AG09319 (cell line): ENCODE measurements around a stretch of chr11.

DNA sequence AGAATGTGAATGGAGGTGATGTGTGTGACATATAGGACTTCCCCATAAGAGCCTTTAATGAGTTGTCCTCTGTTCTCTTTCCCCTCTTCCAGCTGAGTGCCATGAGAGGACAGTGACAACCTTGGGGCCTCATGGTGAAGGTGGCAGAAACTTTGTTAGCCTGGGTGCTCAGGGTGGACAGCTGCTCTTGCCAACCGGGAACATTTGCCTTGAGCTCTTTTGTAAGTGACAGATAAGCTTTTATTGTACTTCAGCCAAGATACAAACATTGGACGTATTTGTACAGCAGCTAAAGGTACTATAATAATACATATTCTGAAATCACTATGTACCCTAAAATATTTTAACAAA lies 33.0 kb upstream of the PLET1 start:
- RRBS = no CpG with 5 or more reads among the region's 2 CpGs

- RRBS = no CpG with 5 or more reads among the region's 19 CpGs
Measured at GRCh38 chr11:112784489-112785058, 176.6 kb upstream of the NCAM1 start.

GRCh38 chr11:112950192-112950568 lies 11.0 kb upstream of the NCAM1 start:
- RRBS = no CpG with 5 or more reads among the region's 3 CpGs

DNA sequence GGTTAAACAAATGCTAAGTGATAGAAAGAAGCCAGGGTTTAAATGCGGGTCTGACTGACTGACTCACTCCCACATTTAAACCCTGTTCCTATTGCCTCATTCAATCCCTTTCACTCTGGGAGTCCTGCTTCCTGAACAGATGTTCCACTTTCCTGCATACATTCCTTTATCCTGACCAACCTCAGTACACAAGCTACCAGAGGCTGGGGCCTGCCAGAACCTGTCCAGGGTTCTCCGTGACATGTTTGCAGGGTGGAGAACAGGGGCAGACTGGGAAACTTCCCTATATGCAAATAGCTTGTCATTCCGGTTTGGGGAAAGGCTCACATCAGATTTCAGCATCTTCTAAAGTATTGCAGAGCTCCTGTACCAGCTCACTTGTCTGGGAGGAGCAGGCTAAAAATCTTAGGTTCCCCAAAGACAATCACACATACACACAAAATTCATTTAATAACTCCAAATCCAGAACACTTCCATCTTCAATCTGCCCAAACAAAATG lies 3.0 kb upstream of the ANKK1 start:
- RRBS = no CpG with 5 or more reads among the region's 3 CpGs

DNA sequence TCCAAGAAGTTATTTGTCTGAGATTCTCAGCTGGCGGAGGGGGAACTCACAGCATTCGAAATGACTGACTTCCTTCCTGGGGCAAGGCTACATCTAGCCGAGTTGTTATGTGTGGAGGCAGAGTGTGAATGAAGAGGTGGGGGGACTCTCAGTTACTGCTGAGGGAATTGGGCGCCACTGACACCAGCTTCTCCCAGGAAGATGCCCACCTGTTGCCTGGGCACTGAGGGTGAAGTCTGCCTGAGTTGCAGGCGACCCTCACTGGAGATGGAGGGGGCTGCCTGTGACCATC lies 5.9 kb downstream of the HTR3A start:
- RRBS = no CpG with 5 or more reads among the region's 5 CpGs

GRCh38 chr11:114057963-114058329 lies 1.6 kb upstream of the ZBTB16 start:
- RRBS = no CpG with 5 or more reads among the region's 9 CpGs

DNA sequence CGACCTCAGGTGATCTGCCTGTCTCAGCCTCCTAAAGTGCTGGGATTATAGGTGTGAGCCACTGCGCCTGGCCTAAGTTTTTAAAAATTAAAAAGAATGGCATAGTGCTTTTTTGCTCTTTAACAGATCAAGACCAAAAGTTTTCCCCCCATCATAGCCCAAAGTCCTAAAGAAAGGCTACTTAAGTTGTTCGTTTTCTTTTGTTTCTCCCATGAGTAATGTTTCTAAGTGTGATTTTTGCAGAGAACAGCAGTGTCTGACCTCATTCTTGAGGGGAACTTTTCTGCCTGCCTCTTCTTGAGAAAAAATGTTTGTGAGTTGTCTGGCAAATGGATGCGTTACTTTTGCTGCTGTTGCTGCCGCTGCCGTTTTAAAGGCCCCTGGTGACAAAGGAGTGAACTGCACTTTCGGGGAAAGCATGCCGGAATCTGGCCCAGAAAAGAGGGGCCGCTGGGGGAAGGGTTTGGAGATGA lies 16.2 kb downstream of the ZBTB16 start:
- RRBS = no CpG with 5 or more reads among the region's 9 CpGs

- RRBS = no CpG with 5 or more reads among the region's 9 CpGs
Measured at GRCh38 chr11:114085877-114086641, 26.5 kb downstream of the ZBTB16 start.

DNA sequence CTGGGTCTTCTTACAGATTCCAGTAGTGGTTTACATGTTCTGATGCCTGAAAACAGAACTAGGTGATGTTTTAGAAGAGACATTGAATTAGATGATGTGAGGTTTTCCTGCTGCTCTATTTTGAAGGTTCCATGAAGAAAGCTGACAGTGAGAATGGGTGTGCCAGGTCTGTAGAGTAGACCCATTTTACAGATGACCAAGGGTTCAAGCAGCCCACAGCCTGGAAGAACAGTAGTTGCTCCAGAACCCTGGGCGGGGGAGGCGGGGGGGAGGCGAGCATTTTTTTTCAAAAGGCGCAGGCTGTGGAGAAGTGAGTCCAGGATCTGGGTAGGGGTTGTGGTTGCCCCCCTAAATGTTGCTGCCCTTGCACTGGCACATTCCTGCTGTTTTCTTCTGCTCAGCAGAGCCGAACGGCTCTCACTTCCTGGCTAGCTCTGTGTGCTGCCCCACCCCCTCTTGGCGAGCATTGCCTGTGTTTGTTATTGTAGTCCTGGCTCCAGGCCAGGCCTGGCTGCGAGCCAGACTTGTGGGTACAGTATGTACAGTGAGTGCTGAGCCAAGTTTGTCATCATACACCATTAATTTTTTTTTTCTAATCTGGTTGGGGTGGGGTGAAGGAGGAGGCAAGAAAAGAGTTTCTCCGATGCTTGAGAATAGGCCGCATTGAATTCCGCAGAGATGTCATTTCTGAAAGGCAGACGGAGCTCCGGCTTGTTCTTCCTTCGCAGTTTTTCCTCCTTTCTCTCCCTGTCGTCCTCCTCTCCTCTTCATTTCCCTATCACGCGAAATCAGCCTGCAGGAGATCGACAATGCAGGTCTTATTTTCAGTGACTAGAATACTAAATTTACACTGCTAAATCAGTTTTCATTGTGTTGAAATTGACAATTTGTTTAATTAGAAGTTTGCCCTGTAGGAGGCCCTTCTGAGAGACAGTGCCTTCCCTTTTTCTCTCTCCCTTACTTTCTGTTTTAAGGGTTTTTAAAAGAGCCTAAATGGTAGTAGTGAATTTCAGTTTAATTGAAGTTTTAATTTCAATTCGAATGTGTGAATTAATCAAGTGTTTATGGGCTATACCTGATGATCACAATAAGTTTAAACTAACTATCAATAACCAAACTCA lies 100.5 kb downstream of the ZBTB16 start:
- RRBS = no CpG with 5 or more reads among the region's 19 CpGs

GRCh38 chr11:114165212-114165792 lies 105.8 kb downstream of the ZBTB16 start:
- RRBS = no CpG with 5 or more reads among the region's 2 CpGs

GRCh38 chr11:114168624-114169224 lies 109.2 kb downstream of the ZBTB16 start:
- RRBS = no CpG with 5 or more reads among the region's 4 CpGs

DNA sequence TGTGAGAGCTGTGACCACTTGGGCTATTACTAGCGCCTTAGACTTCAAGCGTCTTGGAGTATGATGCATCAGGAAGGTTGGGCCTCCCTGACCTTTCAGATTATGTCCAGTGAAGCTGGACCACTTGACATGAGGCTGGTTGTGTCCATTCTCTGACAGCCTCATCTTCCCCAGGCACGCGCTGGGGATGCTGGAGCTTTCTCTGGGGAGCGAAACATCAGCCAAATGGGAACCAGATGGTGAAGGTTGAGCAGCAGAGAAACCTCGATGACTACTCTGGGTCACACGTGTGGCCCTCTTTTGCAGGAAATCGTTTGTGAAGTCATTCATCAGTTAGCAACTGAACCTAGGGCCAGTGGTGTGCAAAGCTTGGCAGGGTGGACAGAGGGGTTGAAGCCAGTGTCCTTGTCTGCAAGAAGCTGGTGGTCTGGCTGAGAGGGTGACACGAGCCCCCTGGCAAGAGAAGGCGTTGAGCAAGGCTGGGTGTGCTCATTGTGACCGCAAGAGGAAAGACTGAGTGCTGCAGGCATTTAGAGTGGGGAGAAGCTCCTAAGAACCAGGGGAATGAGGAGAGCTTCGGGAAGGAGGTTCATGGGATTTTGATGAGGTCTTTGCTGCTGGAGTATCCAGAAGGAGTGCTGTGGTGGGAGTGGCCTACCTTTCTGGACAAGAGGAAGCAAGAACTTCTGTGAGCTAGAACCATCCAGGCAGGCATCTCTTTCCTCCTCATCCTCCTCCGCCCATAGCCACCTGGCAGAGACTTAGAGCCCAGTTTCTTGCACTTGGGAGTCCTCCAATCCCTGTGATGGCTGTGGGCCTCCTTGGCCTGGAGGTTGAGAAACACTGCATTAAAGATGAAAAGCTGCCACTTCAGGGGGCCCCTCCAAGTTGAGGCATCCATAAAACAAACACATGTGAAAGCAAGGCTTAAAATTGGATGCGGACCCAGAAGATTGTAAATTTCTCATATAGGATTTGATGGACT lies 110.0 kb downstream of the ZBTB16 start:
- RRBS = no CpG with 5 or more reads among the region's 14 CpGs

- RRBS = no CpG with 5 or more reads among the region's 4 CpGs
Measured at GRCh38 chr11:114192720-114193123, 103.5 kb upstream of the NNMT start.

- RRBS = no CpG with 5 or more reads among the region's 3 CpGs
Measured at GRCh38 chr11:114292213-114292737, 3.9 kb upstream of the NNMT start.

DNA sequence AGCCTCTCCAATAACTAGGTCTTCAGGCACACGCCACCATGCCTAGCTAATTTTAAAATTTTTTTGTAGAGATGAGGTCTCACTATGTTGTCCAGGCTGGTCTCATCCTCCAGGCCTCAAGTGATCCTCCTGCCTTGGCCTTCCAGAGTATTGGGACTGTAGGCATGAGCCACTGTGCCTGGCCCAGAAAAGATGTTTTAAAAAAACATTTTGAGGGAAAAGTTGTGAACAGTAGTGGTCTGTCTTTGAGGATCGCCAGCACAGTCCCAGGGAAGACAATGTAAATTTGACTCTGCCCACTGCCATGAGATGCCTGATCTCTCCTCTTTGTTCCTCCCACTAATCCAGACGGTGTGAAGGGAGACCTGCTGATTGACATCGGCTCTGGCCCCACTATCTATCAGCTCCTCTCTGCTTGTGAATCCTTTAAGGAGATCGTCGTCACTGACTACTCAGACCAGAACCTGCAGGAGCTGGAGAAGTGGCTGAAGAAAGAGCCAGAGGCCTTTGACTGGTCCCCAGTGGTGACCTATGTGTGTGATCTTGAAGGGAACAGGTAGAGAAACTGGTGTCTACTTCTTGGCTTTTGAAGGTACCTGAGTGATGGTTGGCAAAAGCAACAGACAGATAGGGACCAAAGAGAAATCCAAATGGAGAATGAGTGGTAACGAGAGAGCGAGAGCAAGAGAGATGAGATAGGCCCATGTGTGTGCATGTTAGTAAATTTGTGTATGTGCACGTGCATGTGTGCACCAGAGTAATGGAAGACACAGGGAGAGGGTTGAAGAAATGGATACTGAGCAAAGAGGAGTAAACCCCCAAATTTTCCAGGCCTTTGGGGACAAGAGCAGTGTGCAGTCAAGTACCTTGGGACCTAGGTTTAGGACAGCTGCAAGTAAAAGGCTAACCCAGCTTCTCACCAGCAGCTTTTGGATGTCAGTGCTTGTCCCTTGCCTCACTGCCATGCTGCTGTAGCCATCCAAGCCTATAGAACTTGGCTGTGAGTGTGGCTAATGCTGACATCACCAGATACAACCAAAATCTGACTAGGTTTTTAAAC lies 1.7 kb downstream of the NNMT start:
- RRBS = no CpG with 5 or more reads among the region's 9 CpGs

DNA sequence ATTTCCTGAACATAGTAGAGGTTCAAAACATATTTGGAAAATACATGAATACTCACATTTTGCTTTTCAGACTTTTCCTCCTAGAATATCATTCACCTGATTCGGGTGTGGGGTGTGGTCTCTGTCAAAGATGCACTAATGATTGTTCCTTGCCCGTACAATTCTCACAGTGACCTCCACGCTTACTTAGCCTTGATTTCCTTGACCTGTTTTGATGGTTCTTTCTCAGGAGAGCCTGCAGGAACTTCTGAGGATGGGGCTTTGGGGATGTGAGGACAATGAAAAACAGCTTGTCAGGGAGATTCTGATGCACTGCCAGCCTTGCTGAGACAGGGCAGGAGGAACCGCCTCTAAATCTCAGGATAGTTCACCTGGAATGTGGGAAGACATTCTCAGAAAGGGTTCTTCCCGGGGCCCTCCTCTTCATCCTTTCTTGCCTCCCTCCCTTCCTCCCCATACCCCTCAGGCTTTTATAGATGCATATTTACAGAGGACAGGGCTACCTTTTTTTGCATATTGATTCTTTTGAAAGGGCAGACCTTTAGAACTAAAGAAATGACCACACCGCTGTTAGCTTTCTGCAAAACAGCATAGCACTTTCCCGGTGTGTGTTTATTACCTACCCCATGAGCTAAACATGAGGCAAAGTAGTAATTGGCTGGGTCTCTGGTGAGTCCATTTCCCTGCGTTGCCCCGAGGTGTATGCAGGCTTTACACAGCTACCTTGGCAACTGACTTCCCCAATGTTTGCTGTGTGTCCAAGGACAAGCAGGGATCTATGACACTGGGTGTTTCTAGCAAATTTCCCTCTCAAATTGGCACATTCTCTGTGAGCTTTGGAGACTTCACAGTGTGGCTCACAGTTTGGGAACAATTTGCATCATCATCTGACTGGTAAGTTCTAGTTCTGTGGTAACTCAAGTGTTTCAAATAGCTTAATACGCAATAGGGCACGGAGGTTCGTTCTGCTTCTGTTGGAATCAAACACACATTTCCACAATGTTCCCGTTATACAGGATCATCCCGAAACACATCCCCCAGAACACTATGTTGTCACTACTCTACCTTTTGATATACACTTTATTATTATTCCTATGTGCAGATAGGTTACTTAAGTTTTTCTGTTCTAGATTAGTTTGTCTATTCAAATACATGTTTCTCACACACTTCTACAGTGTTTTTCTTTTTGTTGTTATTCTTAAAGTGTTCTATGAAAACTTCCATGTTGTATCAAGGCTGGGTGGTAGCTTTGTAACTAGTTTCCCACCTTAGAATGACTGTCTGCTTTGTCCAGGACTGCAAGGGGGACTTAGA lies 12.3 kb downstream of the NNMT start:
- RRBS = no CpG with 5 or more reads among the region's 14 CpGs

DNA sequence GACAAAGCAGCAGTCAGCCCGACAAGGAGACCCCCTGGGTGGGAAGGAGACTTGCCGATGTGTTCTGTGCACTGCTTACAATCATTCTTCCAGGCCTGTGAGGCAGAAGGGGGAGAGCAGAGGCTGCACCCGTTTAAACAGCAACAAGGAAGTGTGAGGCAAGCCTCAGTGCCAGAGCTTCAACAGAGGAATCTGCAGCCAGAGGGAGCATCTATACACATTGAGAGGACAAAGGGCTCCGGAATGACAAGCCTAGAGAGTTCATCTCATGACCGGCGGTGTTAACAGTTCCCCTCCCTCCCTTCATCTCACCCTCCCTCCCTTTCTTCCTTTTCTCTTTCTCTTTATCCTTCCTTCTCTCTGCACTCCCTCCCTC lies 121.2 kb downstream of the NXPE2 start:
- RRBS = no CpG with 5 or more reads among the region's 6 CpGs

DNA sequence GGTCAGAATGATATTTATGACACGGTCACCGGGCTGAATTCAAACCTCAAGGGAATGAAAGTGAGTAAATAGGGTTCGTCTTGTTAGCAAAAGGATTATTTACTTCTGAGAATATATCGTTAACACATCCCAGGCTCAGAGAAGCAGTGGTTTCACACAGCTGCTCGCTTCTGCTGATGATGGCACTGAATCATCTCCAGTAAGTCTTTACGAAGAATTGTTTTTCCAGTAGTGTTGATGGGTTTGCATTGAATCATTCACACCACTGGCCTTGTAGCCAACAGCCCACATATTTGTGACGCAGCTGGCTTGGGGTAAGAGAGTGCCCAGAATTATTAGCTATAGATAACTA lies 236.4 kb downstream of the CADM1 start:
- RRBS = no CpG with 5 or more reads among the region's 7 CpGs

DNA sequence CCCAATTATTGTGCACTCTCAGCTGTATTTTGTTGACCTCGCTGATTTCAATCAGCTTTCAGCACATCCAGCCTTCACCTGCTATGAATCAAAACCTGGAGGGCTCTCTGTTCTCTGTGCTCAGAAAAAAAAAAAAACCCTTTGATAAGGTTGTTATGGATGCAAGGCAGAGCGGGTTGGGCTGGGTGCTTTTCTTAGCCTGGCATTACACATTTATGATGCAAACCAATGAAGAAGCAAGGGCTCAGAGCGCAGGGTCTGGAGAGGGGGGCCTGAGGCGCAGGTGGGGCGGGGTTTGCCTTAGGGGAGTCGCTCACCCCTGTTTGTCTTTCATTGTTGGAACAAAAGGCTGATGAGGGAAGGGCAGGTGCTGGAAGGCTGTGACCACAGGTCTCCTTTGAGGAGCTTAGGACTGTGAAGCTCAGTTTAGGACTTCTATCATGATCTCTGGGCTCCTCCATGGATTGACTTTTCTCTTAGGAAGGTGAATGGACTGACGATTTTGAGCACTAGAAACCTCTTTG lies 86.1 kb upstream of the CADM1 start:
- RRBS = no CpG with 5 or more reads among the region's 7 CpGs

DNA sequence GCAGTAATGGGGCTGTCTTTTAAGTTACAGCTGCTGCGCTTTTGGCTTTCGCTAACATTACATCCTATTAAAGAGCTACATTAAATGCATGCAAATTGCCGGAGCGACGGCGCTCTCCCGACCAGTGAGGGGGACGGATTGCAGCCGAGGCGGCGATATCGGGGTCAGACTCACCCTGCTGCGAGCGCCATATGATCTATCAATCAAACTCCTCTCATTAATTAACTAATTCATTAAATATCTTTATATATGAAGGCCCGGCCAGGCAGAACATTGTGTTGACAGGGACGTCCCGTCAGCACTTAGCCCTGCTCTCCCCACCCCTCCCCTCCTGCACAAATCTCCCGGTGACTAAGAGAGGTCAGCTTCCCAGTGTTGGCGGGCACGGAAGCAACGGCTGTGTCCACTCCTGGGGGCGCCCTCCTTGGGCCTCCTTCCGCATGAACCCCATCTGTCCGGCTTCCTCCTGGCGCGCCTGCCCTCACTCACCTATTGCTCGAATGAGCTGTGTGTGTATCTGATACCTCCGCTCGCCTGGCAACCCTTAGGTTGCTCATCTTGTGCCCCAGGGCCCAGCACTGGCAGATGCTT lies 156.0 kb upstream of the CADM1 start:
- RRBS = 46% methylated on average over 3 of the region's 29 CpGs